Measurements from ENCODE around the genes LRRC10 and RAB3IP.

DNA sequence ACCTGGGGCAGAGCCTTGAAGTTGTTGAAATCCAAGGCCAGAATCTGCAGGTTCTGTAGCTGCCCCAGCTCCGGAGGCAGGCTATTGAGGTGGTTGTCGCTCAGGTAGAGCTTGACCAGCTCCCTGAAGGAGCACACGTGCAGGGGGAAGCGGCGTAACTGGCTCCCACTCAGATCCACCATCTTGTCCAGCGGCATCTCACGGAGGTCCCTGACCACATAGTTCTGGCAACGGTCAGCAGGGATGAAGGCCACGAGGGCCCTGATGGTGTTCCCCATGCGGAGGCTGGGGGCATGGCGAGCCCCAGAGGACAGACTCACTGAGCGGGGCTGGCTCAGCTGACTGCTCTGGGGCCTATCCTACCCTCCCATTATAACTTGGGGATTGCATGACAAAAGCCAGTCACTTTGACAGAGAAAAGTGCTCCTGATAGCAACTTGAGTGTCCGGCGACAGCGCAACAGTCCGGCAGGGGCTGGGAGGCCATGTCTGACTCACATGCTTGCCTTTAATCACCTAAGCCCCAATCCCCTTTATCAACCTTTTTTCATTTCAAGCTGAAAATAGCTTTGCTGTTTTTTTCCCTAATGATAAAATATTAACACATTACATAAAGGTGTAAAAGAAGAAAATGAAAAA, at the start of gene LRRC10:
Gene LRRC10, minus strand, starts transcription at position 347 of the 638 bp plus-strand sequence.
- PRO-cap, result no peak
- RAMPAGE, long total RNA, result no peak
- RRBS, result no CpG with 5 or more reads among the region's 16 CpGs

- PRO-cap, result bidirectional peak, plus-strand start at chr12:69739109, minus-strand start at chr12:69739105
- RAMPAGE, long total RNA, result no peak
- RRBS, result 2% methylated on average over 66 of the region's 112 CpGs
These were observed at the start of gene RAB3IP for GRCh38 chr12:69738827-69739655. Gene RAB3IP, plus strand, starts transcription at chr12:69738860.

DNA sequence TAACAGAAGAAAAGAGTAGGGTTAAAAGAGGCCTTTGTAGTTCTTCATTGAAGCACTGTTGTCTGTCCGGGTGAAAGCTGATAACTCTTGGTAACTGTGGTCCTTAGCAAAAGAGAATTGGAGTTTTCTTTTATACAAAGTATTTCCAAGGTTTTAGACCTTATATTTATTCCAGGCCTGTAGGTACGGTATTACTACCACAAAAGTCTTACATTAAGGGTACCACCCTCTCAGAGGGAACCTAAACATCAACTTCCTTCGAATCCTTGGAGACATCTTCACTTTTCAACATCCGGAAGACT, 1.1 kb downstream of the CNOT2 start:
- PRO-cap, result no peak
- RAMPAGE, long total RNA, result no peak
- RRBS, result no CpG with 5 or more reads among the region's 4 CpGs

DNA sequence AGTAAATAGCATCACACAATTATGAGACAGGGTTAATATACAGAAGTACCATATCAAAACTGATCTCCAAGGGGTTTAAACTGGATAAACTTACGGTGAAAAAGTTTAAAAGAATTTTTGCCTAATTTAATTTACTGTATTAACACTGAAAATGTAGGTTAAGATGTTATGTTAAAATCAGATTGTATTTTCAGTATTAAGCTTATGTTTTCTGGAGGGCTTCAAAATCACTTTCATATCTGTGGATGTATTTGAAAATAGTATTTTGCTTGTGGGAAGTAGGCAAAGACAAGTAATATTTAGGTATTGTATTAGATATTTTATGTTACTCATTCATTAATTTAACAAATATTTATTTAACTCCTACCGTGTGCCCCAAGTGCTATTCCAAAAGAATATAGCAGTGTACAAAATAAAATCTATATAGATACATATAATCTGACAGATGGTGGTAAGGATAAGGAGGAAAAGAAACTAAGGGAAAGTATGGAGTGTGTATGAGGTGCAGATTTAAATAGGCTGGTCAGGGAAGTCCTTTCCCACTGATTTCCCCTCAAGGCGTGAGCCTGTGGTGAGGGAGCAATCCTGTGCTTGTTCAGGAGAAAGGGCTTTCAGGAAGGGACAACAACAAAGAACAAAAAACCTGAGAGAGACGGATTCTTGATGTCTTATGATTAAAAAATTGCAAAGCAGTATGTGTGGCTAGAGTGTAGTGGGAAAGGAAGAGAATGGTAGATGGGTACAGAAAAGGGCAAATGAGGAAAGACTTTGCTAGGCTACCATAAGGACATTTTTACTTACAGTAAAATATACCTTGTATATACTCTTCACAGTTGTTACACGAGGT, 15.2 kb downstream of the CNOT2 start:
- PRO-cap, result no peak
- RAMPAGE, long total RNA, result no peak
- RRBS, result no CpG with 5 or more reads among the region's 5 CpGs

- PRO-cap, result no peak
- RAMPAGE, long total RNA, result no peak
- RRBS, result no CpG with 5 or more reads among the region's 2 CpGs
These were observed 24.8 kb downstream of the PTPRB start for GRCh38 chr12:70612391-70612908.

DNA sequence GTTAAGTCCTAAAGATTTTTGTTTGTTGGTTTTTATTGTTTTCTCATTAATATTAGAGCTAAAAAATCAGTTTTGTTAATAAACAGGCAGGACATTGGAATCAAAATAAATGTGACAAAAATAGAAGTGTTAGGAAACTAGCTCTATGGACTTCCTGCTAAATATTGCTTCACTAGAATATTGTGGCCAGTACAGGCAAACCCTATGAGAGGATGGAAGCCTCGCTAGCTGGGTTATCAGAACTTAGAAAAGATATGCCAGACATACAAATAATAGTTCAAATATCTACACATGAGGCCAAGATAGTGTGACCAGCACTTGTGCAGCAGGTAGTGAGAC, 16.6 kb downstream of the TSPAN8 start:
- PRO-cap, result unidirectional peak, plus-strand start at position 189 of the sequence
- RAMPAGE, long total RNA, result no peak
- RRBS, result no CpG with 5 or more reads among the region's 1 CpG

- PRO-cap, result no peak
- RAMPAGE, long total RNA, result no peak
These were observed 2.0 kb upstream of the TSPAN8 start for GRCh38 chr12:71159745-71160341.

DNA sequence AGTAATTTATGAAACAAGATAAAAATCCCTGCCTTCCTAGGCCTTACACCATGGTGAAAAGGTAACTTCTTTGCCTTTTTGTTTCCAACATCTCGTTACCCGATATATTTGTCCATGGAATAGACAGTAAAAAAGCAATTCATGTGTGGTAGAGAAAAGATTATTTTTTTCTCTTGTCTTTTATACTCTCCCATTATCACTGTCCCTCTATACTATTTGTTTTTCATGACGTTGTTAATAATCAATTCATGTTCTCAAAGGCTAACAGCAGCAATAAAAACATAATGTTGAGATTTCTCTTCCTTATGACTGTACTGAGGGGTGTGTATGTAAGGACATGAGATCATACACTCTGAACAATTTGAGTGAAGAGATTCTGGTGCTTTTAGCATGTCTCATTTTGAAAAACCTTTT, 3.7 kb upstream of the TSPAN8 start:
- PRO-cap, result no peak
- RAMPAGE, long total RNA, result no peak
- RRBS, result no CpG with 5 or more reads among the region's 3 CpGs

DNA sequence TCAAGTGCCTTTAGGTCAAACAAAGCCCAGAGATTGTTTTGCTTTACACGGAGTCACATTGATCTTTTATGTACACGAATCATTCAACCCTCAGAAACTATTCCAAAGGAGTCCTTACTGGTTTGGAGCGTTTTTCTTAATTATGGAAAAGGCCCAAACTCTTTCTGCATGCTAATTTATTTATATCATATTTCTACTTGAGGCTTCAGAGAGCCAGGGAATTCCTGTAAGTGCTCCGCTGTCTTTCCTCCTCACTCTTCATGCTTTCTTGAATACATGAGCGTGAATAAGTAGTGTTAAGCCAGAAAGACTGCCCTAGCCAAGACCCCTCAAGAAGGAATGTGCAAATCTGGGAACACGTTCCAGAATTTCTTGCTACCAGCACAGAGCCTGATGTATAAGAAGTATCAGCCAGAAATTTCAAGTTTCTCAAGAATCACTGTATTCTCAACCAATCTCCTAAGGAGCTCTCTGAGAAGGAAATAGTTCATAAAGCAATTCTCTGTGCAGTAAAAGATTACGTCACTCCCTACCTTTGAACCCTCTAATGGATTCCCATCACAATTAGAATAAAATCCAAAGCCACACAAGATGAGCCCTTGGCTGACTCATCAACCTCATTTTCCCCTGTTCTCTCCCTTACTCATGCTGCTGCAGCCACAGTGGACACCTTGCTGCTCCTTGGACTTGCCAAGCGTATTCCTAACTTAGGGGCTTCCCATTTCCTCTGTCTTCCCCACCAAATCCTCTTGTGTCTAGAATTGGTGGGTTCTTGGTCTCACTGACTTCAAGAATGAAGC, 6.8 kb upstream of the TSPAN8 start:
- PRO-cap, result no peak
- RAMPAGE, long total RNA, result no peak
- RRBS, result no CpG with 5 or more reads among the region's 8 CpGs

DNA sequence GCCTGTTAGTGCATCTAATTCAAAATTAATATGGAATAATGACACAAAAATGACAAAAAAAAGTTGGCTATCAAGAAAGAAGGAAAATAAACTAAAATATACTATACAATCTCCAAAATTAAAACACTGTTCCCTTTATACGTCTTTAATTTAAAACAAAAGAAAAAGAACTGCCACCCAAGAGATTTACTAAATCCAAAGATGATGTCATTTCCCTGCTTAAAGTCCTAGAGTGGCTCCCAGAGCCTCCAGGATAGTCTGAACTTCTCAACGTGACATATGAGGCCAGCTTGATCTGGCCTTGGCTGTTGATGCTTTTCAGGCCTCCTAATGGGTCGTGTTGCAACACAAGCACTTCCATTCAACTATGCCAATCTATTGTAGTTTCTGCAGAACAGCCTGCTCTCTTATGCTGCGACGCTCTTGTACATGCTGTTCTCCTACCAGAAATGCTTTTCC, 35.6 kb downstream of the LGR5 start:
- PRO-cap, result no peak
- RAMPAGE, long total RNA, result no peak
- RRBS, result no CpG with 5 or more reads among the region's 5 CpGs

DNA sequence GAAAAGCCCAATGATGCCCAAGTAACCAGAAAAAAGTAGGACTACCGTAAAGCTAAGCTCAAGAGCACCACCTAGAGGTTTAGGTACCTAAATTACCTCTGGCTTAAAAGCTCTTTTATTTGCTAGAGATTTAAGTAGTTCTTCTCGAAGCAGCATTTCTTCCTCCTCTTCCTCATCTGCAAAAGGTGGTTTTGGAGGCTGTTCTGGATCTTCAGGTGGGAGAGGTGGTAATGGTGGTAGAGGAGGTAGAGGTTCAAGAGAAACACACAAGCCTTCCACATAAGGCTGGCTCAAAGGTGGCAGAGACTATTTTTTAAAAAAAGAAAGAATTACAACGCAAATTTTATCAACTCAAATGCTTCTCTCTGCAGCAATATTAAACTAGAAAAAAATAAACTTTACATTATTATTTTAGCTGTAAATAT, 26.9 kb downstream of the ZFC3H1 start:
- PRO-cap, result no peak
- RAMPAGE, long total RNA, result no peak
- RRBS, result no CpG with 5 or more reads among the region's 3 CpGs

DNA sequence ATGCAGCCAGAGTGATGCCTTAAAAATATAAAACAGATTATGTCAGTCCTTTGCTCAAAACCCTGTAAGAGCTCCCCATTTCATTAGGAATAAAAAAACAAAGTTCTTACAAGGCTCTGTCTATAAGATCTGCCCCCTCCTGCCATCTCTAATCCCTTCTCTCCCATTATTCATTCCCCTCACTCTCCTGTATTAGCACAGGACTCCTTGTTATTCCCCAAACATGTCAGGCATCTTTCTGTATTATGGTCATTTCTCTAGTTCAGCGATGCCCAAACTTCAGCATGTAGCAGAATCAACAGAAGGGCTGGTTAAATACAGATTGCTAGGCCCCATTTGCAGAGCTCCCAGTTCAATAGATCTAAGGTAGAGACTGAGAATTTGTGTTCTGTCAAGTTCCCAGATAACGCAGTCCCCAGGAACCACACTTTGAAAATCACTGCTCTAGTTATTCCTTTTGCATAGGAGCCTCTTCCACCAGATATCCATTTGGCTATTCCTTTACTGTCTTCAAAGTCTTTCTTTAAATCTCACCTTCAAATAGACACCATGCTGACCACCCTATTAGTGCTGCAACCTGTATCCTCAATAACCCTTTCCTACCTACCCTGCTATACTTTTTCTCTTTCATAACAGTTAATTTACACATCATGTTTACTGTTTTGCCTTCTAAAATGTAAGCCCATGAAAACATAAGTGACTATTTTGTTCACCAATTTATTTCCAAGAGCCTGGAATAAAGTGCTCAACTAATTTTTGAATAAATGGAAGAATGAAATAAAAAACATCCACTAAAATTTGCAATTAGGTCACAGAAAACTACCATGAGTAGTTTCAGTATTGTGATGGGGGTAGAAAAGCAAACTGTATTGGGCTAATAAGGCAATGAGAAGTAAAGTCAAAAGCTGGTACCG, 12.6 kb downstream of the ZFC3H1 start:
- PRO-cap, result no peak
- RAMPAGE, long total RNA, result no peak
- RRBS, result no CpG with 5 or more reads among the region's 3 CpGs

GRCh38 chr12:71662759-71663691, 623 bp downstream of the ZFC3H1 start:
- PRO-cap, result no peak
- RAMPAGE, long total RNA, result no peak
- RRBS, result 1% methylated on average over 19 of the region's 68 CpGs

DNA sequence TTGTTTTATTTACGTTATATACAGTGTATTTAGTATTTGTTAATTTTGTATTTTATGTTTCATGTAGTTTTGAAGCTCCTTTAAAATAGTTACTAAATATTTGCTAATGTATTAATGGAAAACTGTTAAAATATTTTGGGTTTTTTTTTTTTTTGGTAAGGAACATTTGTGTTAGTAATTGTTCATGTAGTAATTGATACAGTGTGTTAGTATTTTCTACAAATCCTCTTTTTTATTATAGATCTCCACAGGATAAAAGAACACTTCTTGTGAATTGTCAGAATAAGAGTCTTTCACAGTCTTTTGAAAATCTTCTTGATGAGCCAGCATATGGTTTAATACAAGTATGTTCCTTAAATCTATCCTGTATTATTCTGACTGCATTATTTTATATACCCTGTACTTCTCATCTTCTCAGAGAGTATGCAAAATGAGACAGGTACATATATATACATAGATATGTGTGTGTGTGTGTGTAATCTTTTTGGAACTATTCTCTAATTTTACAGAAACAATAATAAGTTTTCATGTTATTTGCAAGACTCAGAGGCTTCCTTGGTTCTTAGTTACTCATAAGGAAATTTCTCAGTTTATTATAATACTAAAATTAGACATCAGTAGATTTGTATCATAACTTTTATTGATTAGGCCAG, 45.5 kb upstream of the TPH2 start:
- PRO-cap, result no peak
- RAMPAGE, long total RNA, result no peak
- RRBS, result no CpG with 5 or more reads among the region's 1 CpG

DNA sequence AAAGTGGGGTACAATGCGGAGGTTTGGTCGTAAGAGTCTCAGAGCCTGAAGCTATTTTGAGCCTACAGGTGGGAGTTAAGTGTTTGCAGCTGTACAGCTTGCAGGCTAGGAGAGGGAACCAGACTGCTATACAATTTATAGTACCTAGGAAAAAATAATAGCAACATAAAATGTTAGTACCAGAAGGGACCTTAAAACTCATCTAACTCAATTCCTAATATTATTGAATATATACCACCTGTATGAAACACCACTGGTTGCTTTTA, 137.6 kb downstream of the TPH2 start:
- PRO-cap, result no peak
- RAMPAGE, long total RNA, result no peak
- RRBS, result no CpG with 5 or more reads among the region's 2 CpGs

DNA sequence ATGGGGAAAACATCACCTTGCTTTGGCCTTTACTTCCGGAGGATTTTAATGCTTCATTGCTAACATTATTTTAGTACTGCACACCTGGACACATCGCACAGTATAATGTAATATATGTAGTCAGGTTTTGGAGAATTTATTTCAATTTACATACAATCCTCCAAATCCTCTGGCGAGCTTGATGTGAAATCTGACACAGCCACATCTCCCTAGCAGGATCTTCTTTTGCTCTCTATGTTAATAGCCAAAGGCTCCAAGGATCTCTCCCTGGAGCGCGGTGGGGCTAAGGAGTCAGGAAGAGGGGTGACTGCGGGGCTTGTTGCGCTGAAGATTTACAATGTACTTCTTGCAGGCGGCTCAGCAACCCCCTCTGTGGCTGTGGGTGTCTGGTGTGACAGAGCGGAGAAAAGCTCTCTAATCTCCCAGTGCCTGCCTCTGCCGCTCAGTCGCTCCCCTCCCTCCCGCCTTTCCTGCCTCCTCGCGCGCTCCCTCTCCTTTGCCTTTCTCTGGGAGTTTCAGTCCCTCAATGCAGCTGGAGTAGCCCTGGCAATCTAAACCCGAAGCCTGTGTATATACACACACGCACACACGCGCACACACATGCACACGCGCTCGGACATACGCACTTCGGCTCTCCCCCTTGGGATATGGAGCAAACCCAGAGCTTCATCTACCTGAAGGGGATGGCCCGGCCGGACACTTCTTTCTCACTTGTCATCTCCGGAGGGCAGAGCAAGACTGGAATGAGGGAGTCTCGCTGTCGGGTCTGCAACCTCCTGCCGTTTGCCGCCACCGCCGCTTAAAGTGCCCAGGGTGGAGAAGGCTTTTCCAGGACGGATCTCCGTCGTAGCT, 795 bp upstream of the TRHDE start:
- PRO-cap, result no peak
- RAMPAGE, long total RNA, result no peak
- RRBS, result no CpG with 5 or more reads among the region's 36 CpGs

- PRO-cap, result no peak
- RAMPAGE, long total RNA, result no peak
- RRBS, result no CpG with 5 or more reads among the region's 33 CpGs
These were observed 28.6 kb upstream of the ATXN7L3B start for GRCh38 chr12:74508660-74509803.

DNA sequence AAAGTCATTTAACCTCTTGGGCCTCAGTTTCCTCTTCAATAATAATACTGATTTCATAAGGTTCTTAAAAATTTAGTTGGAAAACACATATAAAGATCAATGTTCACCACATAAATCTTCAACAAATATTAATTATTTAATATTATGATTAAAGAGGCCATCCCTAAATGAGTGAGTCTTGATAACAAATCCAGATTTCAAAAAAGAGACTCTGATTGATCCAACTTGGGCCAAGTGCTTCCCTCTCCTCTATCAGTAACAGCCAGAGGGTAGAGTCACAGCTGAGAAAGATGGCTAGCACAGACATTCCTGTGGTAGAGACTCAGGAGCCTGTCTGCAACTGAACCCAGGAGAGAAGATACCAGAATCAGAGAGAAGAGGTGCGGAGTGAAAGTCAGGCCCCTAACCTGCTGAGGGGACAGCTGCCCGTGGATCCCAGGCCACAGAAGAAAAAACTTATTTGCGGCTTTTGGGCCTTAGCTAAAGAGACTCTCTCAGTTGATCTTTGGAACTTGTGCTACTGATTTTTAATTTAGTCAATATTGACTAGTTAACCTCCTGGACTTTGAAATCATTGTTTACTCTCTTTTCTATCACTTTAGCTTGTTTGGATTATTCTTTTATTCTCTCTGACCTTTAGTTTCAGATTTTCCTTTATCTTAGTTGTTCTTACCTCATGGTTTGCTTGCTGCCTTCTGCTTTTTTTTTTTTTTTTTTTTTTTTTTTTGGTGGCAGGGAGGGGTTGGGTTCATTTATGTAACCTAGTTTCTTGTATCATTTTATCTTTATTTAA, 154.7 kb upstream of the KRR1 start:
- PRO-cap, result no peak
- RAMPAGE, long total RNA, result no peak
- RRBS, result no CpG with 5 or more reads among the region's 3 CpGs

GRCh38 chr12:75825593-75826004, 258.9 kb downstream of the NAP1L1 start:
- PRO-cap, result no peak
- RAMPAGE, long total RNA, result no peak
- RRBS, result no CpG with 5 or more reads among the region's 2 CpGs

DNA sequence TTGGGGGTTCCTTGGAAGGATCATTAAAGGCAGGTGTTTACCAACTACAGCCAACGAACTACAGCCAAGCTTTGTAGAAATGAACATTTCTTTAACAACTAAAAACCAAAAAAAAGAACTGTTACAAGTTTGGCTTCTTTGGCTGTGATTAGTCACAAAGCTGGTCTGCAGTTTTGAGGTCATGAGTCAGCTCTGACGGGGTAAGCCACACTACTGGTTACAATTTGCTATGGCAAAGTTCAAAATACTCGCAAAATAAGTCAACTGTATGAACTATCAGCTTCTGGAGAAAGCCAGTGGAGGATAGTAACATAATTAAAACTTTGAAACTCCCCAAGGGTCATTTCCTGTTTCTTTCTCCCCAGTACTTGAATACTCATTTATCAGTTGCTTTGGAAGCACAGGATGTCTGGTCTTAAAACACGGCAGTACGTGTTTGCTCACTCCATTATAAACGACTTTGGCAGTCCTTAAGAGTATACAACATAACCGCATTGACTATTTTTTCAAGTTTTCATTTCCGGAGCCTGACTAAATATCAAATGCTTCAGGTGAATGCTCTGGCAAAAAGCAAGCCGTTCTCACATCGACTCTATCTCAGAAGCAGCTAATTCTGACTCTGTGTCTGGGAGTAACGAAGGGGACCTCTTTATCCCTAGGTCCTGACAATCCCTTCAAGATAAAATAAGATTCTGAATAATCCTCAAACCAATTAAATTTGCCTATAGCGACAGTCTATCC, 63.6 kb downstream of the NAP1L1 start:
- PRO-cap, result no peak
- RAMPAGE, long total RNA, result no peak
- RRBS, result no CpG with 5 or more reads among the region's 12 CpGs